ENCODE data around the gene DNAH7.

DNA sequence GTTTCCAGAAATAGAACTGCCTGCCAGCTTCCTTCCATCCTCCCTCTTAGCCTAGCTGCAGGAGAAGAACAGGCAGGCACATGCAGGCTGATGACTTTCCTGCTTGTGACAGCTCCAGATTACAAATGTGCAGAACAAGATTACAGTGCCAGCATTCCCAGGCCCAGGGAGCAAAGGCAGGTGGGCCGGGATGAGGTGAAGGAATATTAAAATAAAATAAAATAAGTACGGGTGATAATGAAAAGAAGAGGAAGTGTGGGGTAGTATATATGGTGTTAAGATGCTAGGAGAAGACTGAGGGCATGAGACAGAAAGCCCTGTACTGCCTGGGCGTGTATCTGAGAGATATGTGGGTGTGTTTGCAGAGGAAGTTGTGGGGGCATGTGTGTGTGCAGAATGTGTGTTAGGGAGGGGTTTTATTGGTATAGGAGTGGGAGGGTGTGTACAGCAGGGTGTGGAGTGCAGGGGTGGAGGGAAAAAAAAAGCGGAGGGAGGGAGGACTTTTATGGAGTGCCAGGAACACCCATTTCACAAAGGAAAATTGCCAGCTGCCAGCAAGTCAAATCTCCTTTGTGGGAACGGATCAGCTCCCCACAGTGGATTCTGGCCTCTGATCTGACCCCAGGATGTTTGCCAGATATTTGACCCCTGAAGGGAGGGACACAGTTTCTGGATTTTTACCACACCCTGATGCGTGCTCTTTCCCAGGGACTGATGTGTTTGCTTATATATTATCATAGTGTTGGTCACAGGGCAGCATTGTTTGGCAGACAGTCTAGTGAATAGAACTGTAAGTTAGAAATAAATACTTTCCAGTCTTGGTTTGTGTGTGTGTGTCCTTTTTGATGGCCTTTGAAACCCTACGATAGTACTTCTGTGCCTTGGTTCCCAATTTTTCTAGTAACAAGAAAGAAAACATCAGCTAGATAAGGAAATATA lies 44.1 kb upstream of the NEMP2 start:
- PRO-cap, result no peak
- RAMPAGE, long total RNA, 3 experiments, result no peak in any of the 3 experiments

- PRO-cap, result no peak
- RAMPAGE, long total RNA, 3 experiments, result no peak in any of the 3 experiments
Measured at GRCh38 chr2:190628992-190629253, 20.0 kb upstream of the NAB1 start.

GRCh38 chr2:190760415-190760777 lies 111.5 kb downstream of the NAB1 start:
- PRO-cap, result no peak
- RAMPAGE, long total RNA, 3 experiments, result no peak in any of the 3 experiments

DNA sequence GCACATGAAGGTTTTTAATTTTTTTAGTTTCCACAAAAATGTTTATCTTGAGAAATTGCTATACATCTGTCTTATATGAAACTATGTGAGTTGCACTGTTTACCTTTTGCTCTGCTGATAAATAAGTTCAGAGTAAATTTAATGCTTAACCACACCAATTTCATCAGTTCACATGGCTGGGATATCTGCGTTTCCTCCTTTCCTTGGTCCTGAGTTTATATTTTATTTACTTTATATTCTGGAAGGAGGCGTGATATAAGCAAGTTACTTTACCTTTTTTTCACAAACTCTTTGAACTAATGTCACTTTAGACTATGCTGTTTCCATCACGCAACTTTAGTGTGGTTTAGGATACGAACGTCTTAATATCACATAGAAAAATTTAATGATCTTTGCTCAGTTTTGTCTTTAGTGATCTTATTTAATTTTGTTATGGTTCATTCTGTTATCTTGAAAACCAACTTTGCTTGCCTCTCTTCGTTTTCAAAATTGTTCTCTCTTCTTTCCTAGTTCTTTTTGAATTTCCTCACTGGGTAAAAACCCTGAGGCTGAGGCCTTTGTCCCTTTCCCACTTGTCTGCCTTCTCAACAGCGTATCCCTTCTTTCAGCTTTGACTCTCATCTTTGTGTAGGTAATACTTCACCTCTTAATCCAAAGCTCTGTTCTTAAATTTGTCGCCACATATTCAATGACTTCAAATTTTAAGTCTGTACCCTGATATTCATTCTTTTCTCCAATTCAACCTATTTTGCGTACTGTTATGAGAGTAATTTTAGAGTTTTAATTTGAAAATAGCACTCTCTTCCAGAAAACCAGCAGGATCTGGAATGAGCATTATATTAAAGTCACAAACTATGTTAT lies 3.2 kb downstream of the GLS start:
- PRO-cap, result no peak
- RAMPAGE, long total RNA, 3 experiments, result no peak in any of the 3 experiments

- PRO-cap, result no peak
- RAMPAGE, long total RNA, 3 experiments, result no peak in any of the 3 experiments
Measured at GRCh38 chr2:190900286-190901229, 19.9 kb downstream of the GLS start.

- PRO-cap, result no peak
- RAMPAGE, long total RNA, 3 experiments, result no peak in any of the 3 experiments
Measured at GRCh38 chr2:190901873-190902247, 21.2 kb downstream of the GLS start.

GRCh38 chr2:190931443-190932019 lies 50.9 kb downstream of the GLS start:
- PRO-cap, result no peak
- RAMPAGE, long total RNA, 3 experiments, result no peak in any of the 3 experiments

DNA sequence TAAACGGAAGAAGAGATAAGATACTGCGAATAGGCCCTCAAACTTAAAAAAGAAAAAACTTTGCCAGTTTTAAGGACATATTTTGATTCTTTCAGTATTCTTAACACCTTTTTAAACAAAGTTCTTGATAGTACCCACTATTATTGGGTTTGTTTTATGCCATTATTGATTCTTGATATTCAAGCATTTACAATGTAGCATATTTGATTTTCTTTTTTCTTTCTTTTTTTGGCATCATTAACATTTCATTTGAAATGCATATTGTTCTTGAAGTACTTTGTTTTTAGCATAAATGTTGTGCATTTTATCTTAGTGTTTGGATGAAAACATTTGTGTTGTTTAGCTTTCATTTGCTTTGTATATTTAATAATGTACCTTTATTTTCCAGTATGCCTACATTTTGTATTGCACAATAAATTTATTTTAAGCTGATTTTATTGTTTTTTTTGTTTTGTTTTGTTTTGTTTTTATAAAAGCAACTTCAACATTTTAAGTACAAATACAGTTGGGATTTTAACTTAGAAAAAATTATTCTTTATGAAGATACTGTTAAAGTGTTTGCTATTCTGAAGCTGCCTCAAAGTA lies 54.3 kb downstream of the GLS start:
- PRO-cap, result no peak
- RAMPAGE, long total RNA, 3 experiments, result no peak in any of the 3 experiments

DNA sequence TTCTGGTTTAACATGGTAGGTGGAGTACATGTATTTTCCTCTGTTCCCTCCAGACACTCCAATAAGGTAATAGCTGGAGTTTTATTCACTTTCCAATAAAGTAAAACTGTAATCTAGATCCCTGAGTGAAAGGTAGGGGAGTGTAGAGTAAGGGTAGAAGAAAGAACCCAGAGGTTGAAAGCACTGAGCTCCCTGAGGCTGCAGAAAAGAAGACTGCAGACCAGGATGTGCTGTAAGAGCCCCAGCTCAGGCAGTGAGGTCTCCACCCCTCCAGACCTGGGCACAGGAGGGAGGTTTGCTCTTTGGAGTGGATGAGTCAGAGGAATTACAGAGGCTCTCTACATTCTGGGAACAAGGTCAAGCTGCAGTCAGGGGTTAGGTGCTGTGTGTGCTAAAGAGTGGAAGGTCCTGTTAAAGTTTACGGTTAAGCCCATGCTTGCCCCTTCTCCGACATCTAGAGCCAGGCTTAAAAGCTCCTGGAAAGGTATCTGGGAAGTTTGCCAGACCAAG lies 27.7 kb upstream of the STAT1 start:
- PRO-cap, result no peak
- RAMPAGE, long total RNA, 3 experiments, result no peak in any of the 3 experiments

- PRO-cap, result no peak
- RAMPAGE, long total RNA, 3 experiments, result no peak in any of the 3 experiments
Measured at GRCh38 chr2:191172802-191173379, 22.1 kb upstream of the STAT4 start.

GRCh38 chr2:191638461-191638824 lies 39.5 kb upstream of the NABP1 start:
- PRO-cap, result no peak
- RAMPAGE, long total RNA, 3 experiments, result no peak in any of the 3 experiments

DNA sequence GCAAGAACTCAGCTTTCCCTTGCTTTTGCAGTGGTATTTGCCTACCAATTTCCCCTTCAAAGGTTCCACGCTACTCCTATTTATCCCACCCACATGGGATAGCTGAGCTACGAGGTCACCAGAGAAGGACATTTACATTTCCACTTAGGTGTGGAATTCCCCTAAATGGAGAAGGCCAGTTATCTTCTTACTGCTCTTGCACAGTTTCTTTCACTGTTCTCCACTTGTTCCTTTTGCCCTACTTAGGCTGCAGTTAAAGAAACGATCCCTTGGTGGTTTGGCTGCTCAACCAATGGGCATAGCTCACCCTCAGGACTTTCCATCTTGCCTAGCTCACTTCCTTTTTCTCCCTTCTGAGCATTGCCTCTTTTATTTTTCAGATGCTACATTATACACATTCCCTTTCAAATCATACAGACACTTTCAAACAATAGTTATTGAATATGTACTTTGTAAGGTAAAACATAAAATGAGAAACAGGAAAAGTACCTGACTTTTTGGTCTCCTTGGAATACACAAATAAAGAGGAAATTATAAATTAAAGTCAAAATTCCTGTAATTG lies 11.2 kb upstream of the NABP1 start:
- PRO-cap, result no peak
- RAMPAGE, long total RNA, 3 experiments, result no peak in any of the 3 experiments

DNA sequence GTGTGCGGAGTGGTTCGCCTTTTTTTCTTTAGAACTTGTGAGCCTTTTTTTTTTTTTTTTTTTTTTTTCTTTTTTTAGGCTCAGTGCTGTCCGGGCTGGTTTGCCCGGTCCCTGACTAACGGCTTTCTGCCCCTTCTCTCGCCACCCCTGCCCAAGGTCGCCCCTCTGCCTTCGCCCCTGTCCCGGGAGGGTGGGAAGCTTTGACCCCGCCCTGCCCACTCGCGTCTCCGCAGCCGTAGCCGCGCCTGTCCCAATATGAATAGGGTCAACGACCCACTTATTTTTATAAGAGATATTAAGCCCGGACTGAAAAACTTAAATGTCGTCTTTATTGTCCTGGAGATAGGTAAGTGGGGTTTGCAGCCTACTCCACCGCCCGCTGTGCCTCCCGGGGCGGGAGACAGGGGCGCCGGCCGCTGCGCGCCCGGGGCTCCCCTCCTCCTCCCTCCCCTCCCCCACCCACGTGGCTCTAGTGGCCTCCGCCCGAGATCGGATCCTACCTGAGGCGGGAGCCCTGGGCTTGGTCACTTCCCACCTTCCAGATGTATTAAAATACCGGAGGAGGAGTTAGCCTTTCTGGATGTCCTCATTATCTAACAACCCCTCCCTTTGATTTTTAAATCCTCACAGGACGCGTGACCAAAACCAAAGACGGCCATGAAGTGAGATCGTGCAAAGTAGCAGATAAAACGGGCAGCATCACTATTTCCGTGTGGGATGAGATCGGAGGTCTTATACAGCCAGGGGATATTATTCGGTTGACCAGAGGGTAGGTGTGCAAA lies 615 bp downstream of the NABP1 start:
- PRO-cap, result bidirectional peak, plus-strand start at position 486 of the sequence, minus-strand start at position 444 of the sequence
- RAMPAGE, long total RNA, 3 experiments, result no peak in any of the 3 experiments

GRCh38 chr2:191683989-191684459 lies 6.1 kb downstream of the NABP1 start:
- PRO-cap, result no peak
- RAMPAGE, long total RNA, 3 experiments, result no peak in any of the 3 experiments

DNA sequence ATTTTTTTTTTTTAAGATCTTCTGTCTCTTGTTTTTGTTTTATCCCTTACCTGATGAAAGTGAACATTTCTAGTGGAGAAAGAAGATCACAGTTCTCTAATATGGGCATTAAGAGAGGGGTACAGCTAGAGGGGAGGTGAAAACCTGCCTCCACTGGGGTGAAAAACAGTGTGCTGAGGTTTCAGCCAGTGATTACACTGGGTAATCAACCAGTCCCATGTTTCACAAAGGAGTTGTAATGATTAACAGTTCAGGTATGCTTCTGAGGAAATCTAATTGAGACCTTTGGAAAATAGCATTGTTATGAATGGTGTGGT lies 11.3 kb downstream of the NABP1 start:
- PRO-cap, result no peak
- RAMPAGE, long total RNA, 3 experiments, result no peak in any of the 3 experiments

GRCh38 chr2:191835866-191836549 lies 10.9 kb downstream of the CAVIN2 start:
- PRO-cap, result no peak
- RAMPAGE, long total RNA, 3 experiments, result no peak in any of the 3 experiments

GRCh38 chr2:191866866-191867602 lies 20.1 kb upstream of the CAVIN2 start:
- PRO-cap, result no peak
- RAMPAGE, long total RNA, 3 experiments, result no peak in any of the 3 experiments

DNA sequence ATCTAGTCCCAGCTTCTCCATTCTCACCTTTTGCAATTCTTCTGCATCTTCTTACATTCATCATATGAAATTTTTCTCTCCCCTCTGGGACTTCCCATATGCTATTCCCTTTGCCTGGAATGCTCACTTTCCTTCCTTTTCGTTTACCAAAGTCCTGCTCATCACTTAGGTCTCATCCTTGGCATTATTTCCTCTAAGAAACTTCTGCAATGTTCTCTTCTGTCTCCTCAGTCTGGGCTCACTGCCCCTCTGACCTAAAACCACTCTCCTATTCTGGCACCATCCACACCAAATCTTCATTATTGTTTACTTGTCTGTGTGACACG lies 118.7 kb upstream of the CAVIN2 start:
- PRO-cap, result no peak
- RAMPAGE, long total RNA, 3 experiments, result no peak in any of the 3 experiments

GRCh38 chr2:195562935-195563223 lies 94.1 kb upstream of the SLC39A10 start:
- PRO-cap, result no peak
- RAMPAGE, long total RNA, 3 experiments, result no peak in any of the 3 experiments

- PRO-cap, result unidirectional peak, plus-strand start at chr2:196068923
- RAMPAGE, long total RNA, 3 experiments, result no peak in any of the 3 experiments
Measured at GRCh38 chr2:196067970-196069309, at the start of gene DNAH7. Gene DNAH7, minus strand, starts transcription at chr2:196068837.